ENCODE measurements around a stretch of chr22.

DNA sequence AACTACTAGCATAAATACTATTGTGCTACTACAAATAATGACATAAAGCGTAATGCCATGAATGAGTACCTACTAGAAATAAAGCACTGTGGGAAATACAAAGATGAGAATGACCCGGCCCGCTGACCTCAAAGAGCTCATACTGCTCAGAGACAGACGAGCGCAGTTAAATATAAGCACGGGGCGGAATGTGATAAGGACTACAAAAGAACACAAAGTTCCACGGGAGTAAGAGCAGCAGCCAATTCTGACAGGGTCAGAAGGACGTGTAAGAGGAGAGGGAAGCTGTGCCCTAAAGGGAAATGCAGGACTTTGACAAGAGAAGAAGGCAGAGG is 314.7 kb downstream of the LARGE1 start:
- PRO-cap = no peak

GRCh38 chr22:33743269-33744178 is 176.8 kb downstream of the LARGE1 start:
- PRO-cap = no peak

DNA sequence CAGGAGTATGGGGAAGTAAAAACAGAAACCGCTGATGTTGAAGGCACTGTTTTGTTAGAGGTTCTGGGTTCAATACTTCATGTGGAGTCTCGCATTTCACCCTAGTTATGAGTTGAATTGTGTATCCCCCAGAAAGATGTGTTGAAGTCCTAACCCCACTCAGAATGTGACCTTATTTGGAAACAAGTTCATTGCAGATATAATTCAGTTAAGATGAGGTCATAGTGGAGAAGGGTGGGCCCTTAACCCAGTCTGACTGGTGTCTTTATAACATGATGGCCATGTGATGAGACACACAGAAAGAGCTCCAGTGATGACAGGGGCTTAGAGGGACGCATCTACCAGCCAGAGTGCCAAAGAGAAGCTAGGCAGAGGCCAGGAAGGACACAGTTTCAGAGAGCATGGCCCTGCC is 50.4 kb downstream of the LARGE1 start:
- PRO-cap = no peak

- PRO-cap = no peak
Measured at GRCh38 chr22:33896848-33897348, 23.4 kb downstream of the LARGE1 start.

GRCh38 chr22:33921128-33922238 is 1.2 kb upstream of the LARGE1 start:
- PRO-cap = bidirectional peak, plus-strand start at chr22:33921269, minus-strand start at chr22:33921002; unidirectional peak, plus-strand start at chr22:33921740; unidirectional peak, plus-strand start at chr22:33921791

GRCh38 chr22:33962502-33962846 is 42.2 kb upstream of the LARGE1 start:
- PRO-cap = no peak

DNA sequence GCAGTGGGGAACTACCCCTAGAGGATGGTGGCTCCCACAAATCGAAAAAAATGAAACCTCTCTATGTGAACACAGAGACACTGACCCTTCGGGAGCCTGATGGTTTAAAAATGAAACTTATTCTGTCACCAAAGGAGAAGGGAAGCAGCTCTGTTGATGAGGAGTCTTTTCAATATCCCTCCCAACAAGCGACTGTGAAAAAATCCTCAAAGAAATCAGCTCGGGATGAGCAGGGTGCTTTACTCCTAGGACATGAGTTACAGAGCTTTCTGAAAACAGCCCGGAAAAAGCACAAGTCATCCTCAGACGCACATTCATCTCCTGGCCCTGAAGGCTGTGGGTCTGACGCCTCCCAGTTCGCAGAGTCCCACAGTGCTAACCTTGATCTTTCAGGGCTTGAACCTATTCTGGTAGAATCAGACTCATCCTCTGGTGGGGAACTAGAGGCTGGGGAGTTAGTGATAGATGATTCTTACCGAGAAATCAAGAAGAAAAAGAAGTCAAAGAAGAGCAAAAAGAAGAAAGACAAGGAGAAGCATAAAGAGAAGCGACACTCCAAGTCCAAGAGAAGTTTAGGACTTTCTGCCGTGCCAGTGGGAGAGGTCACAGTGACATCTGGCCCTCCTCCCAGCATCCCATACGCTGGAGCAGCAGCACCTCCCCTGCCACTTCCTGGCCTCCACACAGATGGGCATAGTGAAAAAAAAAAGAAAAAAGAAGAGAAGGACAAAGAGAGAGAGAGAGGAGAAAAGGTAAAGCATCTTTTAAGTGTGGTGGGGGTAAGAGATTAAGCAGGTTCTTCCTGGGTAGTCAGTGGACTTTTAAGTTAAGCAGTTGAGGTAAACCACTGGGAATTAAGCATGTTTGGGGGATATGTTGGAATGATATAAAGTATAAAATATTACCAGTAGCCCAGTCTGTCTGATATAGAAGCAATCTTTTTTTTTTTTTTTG is 7.8 kb downstream of the HMGXB4 start:
- PRO-cap = no peak

GRCh38 chr22:35298790-35299066 is 966 bp upstream of the TOM1 start:
- PRO-cap = no peak

- PRO-cap = no peak
Measured at GRCh38 chr22:35303051-35303633, 3.4 kb downstream of the TOM1 start.

GRCh38 chr22:35307283-35307919 is 7.7 kb downstream of the TOM1 start:
- PRO-cap = no peak

- PRO-cap = no peak
Measured at GRCh38 chr22:35342151-35342466, 38.8 kb upstream of the HMOX1 start.

DNA sequence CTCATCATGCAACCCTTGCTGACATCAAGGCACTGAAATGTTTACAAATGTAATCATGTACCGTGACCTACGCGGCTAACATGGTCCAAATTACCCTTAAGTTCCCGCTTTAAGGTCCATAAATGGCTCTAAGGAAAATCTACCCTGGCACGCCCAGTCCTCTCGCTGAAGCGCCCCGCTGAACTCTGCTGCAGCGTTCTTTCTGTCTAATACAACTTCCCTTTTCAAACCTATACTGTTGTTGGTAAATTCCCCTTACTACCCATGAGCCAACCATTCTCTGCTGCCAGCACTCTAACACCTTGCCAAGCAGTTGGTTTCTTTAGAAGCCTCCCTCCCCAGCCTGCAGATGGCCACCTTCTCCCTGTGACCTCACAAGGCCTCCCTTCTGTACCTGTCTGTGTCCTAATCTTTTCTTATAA is 13.5 kb upstream of the HMOX1 start:
- PRO-cap = no peak

DNA sequence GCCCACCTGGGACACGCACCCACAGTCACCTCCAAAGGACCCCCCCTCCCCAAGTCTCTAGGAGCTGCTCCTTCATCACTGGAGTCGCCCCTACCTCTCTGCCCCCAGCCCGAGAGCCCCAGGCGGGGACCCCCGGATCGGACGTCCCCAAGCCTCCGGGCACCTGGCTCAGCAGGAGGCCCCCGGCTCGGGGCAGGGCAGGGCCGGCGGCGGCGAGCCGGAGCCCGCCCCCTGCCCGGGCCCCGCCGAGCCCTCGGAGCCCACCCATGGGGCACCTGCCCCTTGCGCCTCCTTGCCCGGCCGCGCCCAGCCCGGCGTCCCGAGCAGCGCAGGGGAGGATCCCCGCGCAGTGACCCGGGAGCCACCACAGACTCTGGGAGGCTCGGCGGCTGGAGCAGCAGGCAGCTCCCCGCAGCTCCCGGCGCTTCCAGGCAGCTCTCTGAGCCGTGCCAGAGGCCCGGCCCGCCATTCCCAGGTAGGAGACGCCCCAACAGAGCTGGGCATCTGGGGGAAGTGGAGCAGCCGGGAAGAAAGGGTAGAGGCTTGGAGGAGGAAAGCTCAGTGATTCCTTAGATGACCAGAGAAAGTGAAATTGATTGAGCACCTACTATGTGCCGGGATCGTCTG is 508 bp downstream of the RASD2 start:
- PRO-cap = no peak

- PRO-cap = no peak
Measured at GRCh38 chr22:35582336-35582668, 34.8 kb downstream of the MB start.

DNA sequence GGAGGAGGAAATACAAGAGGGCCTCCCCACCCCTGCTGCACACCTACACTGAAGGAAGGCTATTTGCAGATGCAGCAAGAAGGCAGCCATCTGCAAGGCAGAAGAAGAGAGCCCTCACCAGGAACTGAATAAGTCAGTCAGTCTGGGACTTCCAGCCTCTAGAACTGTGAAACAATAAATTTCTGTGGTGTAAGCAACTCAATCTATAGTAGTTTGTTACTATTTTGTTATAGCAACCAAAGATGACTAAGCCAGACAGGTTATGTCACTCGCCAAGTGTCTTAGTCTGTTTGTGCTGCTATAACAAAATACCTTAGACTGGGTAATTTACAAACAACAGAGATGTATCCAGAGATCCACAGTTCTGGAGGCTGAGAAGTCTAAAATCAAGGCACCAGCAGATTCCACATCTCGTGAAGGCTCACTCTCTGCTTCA is 12.0 kb downstream of the APOL6 start:
- PRO-cap = no peak

GRCh38 chr22:35741798-35742499 is 24.3 kb downstream of the APOL5 start:
- PRO-cap = no peak

GRCh38 chr22:35761040-35761367 is 43.3 kb downstream of the APOL5 start:
- PRO-cap = no peak

DNA sequence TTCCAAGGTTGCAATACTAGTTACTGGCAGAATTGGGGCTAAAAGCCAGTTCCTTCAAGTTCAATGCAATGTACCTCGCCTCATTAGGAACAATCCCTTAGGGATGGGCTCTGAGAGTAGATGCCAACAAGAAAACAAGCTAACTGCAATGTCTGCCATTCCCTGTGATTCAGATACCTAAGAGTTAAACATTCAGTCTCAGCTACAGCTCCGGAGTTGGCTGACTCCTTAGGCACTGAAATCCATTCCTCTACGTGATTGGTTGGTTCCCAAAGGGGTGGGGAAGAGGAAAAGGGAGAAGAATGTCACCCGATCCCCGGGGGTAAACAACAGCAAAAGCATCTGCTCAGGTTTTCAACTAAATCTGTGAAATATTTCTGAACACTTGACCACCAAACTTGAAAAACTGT is 114.2 kb downstream of the RBFOX2 start:
- PRO-cap = no peak

GRCh38 chr22:35914867-35915260 is 113.8 kb downstream of the RBFOX2 start:
- PRO-cap = no peak

- PRO-cap = no peak
Measured at GRCh38 chr22:35993629-35994313, 34.9 kb downstream of the RBFOX2 start.